Measurements from ENCODE around the genes SRP9 and EPHX1.

DNA sequence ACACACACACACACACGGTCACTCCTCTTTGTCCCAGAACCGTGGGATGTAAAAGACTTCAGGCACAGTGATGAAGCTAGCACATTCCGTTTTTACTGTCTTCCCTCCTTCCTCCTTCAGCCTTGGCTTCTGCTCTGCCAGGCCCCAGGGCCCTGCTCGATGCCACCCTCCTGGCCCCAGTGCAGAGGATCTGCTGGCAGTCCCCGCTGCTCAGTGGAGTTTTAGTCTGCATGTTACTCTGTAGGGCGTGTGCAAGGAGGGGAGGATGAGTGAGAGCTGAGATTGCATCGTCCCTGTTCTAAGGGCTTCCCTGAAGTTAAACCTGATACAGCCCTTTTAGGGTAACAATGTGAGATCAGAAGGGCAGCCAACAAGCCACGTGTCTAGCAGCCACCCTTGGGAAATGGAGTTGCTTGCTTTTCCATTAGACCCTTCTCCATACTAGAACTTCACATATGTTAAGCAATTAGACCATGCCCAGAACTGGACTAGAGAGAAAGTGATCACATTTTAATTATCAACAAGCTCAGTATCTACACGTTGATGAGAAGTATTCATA, 71.8 kb upstream of the WDR26 start:
- RRBS = no CpG with 5 or more reads among the region's 9 CpGs

DNA sequence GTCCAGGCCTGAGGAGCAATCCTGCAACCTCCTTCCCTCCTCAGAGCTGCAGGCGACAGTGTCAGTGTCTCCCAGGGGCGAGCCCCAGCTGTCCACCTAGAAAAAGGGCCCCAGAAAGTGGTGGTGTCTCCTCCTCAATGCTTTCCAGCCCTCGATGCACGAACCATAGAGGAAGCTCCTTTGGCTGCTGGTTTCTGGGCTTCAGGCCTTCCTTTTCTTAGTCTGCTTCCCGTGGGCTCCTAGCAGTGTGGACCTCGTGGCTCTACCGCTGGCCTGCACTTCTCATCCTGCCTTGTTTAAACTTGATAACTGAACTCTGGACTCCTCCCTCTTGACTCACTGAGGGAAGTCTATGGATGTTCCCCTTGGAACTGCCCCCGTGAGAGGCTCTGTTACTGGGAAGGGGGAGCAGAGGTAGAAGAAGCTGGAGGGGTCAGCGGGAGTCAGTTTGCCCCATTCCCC, 75.2 kb upstream of the WDR26 start:
- RRBS = no CpG with 5 or more reads among the region's 9 CpGs

- RRBS = no CpG with 5 or more reads among the region's 3 CpGs
These were observed 87.1 kb upstream of the CNIH3 start for GRCh38 chr1:224528976-224529413.

DNA sequence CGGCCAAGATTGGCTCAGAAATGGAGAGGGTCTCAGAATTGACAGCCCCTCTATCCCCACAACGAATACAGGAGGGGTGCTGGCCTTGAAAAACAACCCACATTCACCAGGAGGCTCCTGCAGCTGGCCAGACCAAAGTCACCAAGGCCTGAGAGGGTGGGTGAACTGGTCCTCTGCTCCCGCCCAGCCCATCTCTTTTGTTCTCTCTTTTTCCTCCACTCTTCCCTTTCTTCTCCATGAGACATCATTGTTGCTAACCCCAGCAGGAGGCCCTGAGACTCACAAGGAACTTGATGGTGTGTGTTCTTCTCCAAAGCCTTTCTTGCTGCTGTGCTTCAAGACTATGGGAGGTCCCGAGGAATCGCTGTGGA, 35.9 kb downstream of the LBR start:
- RRBS = no CpG with 5 or more reads among the region's 5 CpGs

- RRBS = no CpG with 5 or more reads among the region's 2 CpGs
These were observed 11.8 kb downstream of the LBR start for GRCh38 chr1:225416153-225416367.

DNA sequence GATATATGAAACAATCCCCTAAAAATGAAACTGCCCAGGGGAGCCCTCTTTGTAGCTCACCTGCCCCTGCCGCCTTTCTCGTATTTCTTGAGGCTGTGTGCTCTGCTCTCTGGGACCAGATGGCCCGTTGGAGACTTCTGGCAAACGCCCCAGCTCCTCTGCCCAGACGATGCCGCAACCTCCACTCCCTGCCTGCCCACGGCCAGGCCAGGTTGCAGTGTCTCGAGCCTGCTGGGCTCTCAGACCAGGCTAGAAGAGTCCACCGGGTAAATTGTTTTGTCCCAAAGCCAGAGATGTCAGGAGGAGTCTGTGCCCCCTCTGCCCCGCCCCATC, 33.6 kb upstream of the LBR start:
- RRBS = no CpG with 5 or more reads among the region's 10 CpGs

GRCh38 chr1:225482398-225483251, 54.8 kb upstream of the LBR start:
- RRBS = no CpG with 5 or more reads among the region's 12 CpGs

GRCh38 chr1:225613101-225613734, 39.7 kb downstream of the ENAH start:
- RRBS = no CpG with 5 or more reads among the region's 2 CpGs

GRCh38 chr1:225691208-225691717, 38.3 kb upstream of the ENAH start:
- RRBS = no CpG with 5 or more reads among the region's 3 CpGs

DNA sequence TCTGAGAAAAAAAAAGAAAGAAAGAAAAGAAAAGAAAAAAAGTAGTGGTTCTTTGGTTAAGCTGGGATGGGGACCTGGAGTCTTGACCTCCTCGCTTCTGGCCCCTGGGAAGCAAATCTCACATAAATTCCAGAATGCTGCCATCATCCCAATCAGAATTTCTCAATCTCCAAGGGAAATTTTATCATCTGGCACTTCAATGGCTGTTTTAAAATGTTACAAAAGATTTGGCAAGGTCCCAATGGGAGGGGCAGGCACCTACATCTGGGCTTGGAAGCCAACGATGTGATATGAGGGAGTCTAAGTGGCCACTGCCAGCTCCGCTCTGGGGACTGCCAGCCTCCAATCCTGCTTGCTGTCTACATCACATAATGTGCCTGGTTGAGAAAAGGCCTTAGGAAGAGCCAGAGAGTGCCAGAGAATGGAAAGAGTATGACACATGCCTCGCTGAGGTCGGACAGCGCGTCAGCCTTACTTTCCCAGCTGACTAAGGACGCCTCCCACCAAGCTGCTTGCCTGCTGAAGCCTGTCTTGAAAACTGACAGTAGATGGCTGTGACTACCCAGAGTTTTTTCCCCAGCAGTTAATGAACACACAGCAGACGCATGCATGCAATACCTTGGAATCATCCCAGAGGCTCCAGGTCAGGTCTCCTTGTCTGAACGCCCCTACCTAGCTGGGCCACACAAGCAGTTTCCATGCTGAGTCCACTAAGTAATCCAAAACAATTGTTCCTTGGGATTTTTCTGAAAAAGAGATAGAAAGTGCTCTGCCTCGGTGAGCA, 41.9 kb upstream of the SRP9 start:
- RRBS = no CpG with 5 or more reads among the region's 11 CpGs

DNA sequence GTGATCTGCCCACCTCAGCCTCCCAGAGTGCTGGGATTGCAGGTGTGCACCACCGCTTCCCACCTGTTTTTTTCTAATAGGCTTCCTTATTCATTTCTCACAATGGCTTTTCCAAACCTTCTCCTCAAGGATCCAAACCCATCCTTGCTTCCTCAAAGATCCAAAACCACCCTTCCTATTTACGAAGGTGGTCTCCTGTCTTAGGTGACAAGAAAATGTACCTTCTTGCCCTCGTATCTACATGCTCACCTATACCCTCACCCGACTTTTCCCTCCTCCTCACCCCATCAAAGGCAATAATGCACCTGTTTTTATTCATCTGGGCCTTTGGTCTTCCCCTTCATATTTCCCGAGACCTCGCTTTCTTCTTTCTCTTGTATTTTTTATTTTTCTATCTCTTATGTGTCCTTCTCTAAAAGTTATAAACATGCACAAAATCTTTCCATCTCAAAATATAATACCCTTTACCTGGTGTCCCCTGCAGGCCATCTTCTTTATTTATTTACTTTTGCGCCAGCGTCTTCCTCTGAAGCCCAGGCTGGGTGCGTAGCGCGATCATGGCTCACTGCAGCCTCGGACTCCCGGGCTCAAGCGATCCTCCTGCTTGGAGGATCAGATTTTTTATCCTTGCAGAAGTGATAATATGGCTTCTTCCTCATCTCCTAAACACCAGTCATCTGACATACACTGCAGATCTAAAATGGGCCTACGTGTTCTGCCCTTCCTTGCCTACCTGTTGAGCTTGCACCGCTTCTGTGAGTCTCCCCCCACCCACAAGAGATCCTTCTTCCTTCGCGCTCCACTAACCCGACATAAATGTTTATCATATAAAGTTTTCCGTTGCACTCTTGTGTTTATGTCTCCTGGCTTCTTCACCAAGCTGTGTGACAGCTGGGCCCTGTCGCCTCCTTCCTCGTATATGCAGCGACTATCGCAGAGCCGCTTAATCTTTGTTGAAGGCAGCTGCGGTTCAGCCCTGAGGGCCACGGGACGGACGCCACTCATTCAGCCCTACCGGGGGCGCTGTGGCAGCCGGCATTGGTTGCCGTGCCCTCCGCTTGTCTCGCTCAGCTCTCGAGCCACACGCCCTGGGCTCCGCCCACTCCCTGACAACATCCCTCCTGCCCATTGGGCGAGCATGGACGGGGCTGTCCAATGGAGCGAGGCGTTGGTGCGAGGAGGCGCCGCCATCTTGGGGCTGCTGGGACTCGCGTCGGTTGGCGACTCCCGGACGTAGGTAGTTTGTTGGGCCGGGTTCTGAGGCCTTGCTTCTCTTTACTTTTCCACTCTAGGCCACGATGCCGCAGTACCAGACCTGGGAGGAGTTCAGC, at the start of gene SRP9:
Gene SRP9, plus strand, starts transcription at position 1,184 of the 1,331 bp plus-strand sequence.
- RRBS = no CpG with 5 or more reads among the region's 54 CpGs

DNA sequence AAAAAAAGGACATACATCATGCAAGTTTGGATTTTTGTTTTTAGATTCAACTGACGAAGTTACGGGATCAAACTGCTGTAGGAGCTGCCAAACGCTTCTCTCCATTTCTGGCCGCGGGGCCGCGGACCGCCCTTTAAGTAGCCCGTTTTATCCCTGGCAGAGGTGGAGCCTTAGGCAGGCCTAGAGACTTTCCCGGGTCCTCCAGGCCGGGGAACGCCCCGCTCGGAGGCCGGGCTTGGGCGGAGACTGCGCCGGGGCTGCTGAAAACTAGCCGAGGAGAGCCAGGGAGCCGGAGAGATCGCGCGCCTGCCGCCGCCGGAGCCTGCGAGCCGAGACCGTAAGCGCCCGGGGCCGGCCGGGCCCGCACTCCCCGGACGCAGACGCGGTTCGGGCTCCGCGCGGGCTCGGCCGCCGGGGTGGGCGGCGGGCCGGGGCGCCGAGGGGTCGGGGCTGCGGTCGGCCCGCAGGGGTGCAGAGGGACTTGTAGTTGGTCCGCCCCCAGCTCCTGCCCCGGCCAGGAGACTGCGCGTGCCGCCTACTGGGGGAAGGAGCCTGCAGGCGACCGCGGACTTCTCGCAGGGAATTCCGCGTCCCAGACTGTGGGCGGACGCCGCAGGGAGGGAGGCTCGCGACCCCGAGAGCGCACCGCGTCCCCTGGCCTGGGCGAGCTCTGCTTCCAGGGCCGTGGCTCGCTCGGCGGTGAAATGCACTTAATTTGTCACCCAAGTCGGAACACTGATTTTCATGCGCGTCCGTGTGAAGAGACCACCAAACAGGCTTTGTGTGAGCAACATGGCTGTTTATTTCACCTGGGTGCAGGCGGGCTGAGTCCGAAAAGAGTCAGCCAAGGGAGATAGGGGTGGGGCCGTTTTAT, at the start of gene EPHX1:
Gene EPHX1, plus strand, starts transcription at position 292 of the 874 bp plus-strand sequence.
- RRBS = 1% methylated on average over 20 of the region's 86 CpGs

- RRBS = no CpG with 5 or more reads among the region's 23 CpGs
These were observed 994 bp downstream of the EPHX1 start for GRCh38 chr1:225810707-225811529.

GRCh38 chr1:225819384-225819872, 9.5 kb downstream of the EPHX1 start:
- RRBS = no CpG with 5 or more reads among the region's 6 CpGs

DNA sequence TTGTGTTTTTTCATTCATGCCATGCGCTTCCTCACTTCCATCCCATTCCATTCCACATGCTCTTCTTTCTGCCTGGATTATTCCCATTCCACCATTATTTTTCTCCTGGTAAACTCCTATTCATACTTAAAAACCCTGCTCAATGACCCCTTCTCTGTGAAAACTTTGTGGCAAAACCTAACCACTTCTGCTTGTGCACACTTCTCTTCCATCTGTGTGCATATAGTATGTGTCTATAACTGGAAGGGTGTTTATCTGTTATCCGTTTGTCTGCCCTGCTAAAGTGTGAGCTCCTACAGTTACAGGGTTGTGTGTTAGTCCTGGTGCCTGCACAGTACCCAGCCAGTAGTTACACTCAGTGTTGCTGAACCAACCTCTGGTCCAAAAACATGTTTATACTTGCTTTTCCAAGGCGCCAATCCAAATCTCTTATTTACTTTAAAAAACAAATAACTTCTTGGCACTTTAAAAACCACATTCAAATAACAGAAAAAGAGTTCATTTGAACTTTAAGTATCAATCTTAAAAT, 10.7 kb downstream of the EPHX1 start:
- RRBS = no CpG with 5 or more reads among the region's 3 CpGs

GRCh38 chr1:225924573-225924776, 425 bp upstream of the PYCR2 start:
- RRBS = no CpG with 5 or more reads among the region's 12 CpGs

DNA sequence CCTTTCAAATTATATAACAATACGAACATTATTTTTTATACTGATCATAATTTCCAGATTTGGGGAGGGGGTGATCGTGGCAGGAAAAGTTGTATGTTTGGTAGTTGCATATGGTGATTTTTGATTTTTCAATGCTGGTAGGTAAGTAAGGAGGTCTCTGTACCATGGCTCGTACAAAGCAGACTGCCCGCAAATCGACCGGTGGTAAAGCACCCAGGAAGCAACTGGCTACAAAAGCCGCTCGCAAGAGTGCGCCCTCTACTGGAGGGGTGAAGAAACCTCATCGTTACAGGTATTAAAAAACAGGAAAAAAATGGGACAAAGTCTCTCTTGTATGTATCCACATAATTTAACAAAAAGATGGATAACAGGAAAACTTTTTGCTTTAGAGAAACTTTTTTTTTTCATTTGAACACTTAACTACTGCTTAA, 1.7 kb downstream of the H3-3A start:
- RRBS = no CpG with 5 or more reads among the region's 10 CpGs

GRCh38 chr1:226075917-226076239, 13.4 kb downstream of the H3-3A start:
- RRBS = no CpG with 5 or more reads among the region's 3 CpGs

- RRBS = no CpG with 5 or more reads among the region's 7 CpGs
These were observed 58.1 kb downstream of the H3-3A start for GRCh38 chr1:226120680-226121034.

GRCh38 chr1:226365009-226365208, 43.0 kb downstream of the PARP1 start:
- RRBS = no CpG with 5 or more reads among the region's 7 CpGs